Calu3 (cell line): ENCODE measurements around a stretch of chr5.

GRCh38 chr5:171412597-171413639 lies 6.5 kb upstream of the FGF18 start:
- PRO-cap = no peak

DNA sequence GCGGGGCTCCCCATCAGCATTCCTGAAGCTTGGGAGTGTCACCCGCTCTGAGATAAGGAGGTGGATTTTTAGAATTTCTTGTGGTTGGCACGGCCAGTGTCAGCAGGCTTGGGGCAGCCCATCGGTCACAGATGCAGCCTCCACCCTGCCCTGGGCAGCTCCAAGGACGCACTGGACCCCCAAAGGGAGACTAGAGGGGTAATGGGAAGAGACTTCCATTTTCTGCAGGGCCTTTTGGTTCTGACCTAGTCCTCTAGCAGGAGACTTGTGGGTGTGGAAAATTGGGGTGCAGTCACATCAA lies 5.4 kb downstream of the FGF18 start:
- PRO-cap = no peak

GRCh38 chr5:171625797-171626119 lies 159.9 kb upstream of the SMIM23 start:
- PRO-cap = no peak

GRCh38 chr5:172005330-172006140 lies 903 bp downstream of the FBXW11 start:
- PRO-cap = unidirectional peak, plus-strand start at chr5:172005958

DNA sequence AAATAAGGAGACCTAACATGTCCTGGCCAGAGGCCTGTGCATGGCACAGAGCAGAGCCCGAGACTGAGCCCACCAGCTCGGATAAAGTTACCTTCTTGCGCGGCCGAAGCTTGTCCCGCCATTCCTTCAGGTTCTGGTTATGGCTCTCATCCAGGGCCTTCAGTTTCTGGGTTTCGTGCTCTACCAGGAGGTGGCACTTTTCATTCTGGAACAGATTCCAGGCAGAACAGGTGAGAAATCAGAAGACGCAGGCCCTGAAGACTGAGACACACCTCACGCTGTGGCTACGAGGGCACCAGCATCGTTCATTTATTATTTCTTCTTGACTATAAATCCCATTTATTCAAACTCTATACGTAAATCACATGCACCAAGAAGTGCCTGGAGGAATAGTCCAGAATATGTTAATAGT lies 46.4 kb upstream of the FBXW11 start:
- PRO-cap = no peak

DNA sequence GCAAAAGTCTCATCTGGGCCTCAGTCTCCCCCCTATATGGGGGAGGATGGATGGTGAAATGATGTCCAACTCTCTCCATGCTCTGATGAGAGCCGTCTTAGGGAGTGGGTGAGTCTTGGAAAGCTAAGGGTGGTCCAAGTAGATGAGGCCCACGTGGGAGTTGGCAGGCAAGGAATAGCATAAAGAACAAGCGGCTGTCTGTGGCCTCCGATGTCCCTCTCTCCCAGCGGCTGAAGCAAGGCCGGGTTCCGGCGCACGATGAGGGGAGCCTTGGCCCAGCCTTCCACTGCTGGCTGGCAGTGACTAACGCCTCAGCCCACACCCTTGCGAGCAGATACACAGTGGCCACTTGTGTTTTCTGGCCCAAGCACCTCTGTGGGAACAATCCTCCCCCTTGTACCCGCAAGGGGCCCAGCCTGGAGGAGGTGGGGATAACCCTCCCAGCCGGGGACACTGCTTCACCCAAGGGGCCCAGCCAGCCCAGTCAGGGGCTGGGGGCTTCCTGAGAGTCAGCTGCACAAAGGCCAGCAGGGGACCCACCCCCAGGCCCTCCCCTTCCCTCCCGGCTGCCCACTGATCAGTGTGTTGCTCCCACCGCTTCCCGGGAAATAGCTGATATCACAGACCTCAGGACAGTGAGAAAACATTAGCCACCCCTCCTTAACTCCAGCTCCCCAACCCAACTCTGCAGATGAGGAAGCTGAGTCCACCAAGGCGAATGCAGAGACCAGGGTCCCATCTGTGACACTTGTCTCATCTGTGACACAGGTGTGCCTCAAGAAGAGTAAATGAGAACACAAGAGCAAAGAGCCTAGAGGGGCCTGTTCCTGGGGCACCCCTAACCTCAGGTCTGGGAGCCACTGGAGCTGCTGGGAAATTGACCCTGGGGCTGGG lies 23.2 kb downstream of the STK10 start:
- PRO-cap = no peak

- PRO-cap = no peak
Observed at GRCh38 chr5:172168160-172169345, 19.5 kb downstream of the STK10 start.

DNA sequence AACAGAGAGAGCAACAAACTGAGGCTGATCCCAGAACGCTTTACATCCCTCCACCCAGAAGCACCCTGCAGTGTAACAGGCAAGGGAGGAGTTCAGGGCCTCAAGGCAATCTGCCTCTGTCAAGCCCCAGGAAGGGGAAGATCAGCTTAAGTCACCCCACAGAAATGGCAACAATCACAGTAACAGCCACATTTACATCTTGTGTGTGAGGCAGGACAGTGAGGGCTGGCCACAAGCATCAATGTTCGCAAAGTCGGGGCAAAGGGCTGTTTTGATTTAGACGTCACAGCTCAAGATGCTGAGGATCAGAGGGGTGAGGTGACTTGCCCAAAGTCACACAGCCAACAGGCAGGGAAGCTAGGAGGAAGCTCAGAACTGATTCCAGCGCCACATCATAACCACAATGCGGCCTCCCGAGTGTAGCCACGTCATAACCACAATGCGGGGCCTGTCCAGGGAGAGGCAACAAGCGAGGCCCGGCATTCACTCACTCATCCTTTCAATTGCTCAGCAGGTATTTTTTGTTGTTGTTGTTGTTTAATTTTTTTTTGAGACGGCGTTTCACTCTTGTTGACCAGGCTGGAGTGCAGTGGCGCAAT lies 14.3 kb downstream of the STK10 start:
- PRO-cap = no peak

DNA sequence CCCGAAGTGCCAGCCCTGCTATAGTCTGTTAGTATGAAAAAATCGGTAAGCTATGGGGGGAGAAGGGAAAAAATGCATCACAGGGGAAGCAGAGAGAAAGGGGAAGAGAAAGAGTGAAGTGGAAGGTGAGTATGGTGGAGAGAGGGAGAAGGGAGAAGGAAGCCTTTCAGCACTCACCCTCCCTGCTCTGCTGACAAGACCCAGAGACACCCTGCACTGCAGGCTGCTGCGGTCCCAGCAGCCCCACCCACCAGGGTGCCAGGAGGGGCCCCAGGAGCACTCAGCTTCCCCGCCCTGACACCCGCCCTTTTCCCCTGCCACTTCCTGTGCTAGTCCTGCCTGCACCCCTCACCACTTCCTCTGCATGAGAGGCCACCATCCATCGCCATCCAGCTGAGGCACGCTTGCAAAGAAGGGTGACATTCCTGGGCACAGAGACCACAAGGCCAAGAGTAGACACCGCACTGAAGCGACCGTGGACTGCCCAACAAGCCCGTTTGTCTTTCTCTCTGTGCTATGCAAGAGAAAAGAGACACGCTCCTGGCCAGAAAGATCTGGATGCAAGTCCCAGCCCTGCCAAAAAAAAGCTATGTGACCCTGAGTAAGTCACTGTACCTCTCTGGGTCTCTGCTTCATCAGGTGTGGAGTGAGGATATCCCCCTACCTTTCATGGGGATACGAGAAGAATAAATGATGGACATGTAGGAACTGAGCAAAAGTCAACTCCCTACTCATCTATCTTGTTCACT lies 12.6 kb downstream of the STK10 start:
- PRO-cap = no peak

DNA sequence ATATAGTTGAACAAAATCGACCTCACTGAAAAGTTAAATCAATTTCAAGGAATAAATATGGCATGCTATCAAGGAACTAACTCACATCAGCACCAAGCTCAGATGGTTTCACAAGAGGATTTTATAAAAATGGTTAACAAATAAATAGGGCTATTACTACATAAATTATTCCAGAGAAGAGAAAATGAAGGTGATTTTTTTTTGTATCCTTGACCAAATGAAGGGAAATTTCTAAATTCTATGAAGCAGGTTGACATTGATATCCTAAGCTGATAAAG lies 20.3 kb upstream of the UBTD2 start:
- PRO-cap = no peak

DNA sequence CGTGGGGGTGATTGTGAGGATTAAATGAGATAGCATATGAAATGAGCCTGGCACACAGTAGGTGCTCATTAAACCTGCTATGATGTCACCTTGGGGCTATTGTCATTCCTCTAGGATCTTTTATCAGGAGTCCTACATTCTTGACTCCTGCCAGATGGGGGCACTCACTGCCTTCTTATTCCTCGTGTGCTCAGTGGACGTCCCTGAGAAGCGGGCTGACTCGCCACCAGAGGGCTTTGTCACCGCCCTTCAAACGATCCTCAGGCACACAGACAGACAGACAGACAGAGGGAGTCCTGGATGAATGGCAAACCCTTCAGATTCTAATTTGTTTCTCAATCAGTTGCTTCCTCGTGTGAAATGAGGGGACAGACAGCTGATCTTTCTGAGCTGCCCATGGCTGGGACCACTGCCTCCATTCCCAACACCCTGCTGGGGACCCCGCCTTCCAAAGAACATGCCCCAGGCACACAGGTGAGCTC lies 24.7 kb upstream of the SH3PXD2B start:
- PRO-cap = no peak

GRCh38 chr5:172486278-172486926 lies 32.1 kb upstream of the SH3PXD2B start:
- PRO-cap = no peak

- PRO-cap = no peak
Observed at GRCh38 chr5:172569880-172570771, 70.9 kb upstream of the NEURL1B start.

GRCh38 chr5:172583751-172584497 lies 57.1 kb upstream of the NEURL1B start:
- PRO-cap = no peak

- PRO-cap = no peak
Observed at GRCh38 chr5:172650425-172651048, 9.5 kb downstream of the NEURL1B start.

DNA sequence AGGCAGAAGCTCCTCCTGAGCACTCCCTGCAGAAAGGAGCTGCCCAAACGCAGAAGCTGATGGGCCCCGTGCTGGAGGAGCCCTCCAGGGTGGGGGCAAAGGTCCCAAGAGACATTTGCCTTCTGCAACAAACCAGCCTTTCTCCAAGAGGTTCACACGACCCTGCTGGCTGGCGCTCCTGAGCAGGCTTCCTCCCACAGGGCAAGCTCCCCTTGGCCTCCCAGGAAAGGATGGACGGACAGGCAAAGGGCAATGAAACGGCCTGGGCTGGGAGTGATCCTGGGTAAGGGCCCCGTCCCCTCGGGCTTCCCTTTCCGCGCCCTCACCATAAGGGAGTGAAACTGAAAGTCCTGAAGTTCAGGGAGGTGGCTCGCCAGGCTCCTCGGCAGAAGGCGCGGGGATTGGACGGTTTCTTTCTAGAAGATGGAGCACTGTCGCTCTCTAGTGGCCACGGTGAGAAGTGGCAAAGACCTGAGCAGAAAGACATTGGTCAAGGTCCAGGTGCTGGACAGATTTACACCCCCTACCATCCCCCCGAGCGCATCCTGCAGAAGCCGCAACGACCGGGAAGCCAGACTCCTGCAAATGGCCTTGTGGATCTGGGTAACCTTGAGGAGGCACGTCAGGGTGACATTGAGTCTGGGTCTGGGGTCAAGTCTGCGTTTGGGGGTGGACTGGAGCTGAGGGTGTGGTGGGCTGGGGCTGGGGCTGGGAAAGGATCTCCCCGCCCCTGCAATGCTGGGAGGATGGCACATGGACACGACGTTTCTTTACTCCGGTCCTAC lies 56.4 kb downstream of the NEURL1B start:
- PRO-cap = unidirectional peak, minus-strand start at position 337 of the sequence; unidirectional peak, minus-strand start at position 381 of the sequence

- PRO-cap = no peak
Observed at GRCh38 chr5:172746538-172747270, 24.3 kb downstream of the DUSP1 start.

DNA sequence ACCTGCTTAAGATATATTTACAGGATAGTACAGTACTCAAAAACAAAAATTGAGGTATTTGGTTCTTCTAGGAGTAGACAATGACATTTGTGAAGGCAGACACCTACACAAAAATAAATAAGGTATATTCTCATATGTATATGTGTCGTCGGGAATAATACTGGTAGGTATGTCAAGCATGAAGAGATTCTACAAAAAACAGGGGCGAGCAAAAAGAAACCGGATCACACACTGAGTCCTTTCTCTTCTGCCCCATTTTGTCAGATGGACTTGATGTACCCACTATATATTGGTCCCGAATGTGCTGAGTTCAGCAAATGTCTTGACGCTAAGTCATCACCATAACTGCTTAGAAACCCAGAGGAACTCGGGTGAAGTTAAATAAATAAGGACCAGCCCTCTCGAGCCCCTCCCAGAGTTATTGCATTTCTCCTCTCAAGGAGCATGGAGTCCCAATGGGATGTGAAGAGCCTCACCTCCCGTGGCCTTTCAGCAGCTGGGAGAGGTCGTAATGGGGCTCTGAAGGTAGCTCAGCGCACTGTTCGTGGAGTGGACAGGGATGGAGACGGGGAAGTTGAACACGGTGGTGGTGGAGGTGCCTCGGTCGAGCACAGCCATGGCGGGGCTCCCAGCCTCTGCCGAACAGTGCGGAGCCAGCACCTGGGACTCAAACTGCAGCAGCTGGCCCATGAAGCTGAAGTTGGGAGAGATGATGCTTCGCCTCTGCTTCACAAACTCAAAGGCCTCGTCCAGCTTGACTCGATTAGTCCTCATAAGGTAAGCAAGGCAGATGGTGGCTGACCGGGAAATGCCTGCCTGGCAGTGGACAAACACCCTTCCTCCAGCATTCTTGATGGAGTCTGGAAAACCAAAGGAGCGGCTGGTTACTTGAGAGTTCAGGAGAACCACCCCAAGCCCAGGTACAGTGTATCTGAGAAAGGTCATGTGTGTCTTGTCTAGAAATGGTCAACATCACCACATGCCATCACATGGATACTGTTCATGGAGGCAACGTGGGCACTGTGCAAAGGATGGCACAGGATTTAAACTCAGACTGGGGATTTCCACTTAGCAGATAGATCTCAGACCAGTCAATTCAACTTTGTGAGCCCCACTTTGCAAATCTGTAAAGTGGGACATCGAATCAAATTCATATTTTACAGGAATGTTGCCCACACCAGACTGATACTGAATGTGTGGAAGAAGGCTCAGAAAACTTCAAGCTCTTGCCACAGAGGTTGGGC lies 2.3 kb downstream of the DUSP1 start:
- PRO-cap = bidirectional peak, plus-strand start at position 990 of the sequence, minus-strand start at position 762 of the sequence

DNA sequence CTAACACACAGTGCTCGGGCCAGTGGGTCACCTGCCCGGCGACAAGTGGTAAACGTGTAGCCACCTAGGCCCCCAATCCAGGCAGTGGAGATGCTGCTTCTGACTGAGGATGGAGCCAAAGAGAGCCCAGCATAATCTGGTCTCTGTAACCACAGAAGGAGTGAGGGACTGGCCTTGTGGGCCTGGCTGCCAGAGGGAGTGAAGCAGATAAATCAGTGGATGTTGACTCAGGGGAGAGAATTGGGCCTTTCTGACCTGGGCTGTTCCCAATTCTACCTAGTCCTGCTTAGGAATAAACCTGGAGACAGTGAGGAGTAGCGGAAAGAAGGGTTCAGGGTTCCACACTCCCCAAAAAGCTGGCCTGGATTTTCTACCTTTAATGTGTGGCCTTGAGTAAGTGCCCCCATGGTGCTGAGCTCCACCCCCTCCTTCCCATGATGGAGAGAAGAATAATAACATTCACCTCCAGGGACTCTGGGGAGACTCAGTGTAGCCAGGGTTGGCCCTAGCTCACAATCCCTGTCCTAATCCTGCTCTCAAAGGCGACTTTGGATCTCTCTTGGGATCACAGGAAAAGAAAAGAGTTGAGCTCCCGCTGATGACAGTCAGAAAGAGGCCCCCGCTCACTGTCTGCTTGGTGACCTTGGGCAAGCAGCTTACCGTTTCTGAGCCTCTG lies 2.9 kb upstream of the DUSP1 start:
- PRO-cap = no peak

DNA sequence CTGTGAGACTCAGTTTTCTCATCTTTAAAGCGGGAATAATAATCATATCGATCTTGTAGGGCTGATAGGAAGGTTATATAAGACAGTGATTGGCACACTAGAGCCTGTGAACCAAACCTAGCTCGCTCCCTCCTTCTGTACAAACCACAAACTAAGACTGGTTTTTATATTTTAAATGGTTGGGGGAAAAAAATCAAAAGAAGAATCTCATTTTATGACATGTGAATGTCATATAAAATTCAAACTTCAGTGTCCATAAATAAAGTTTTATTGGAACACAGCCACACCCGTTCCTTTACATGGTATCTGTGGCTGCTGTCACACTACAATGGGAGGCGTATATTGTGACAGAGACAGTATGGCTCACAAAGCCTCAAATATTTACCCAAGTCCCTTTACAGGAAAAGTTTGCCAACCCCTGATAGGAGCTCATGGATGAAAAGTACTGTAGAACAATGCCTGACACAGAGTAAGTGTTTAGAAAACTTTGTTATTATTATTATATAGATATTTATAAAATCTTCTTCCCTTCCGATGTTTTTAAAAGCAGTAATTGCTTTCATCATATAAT lies 5.2 kb upstream of the DUSP1 start:
- PRO-cap = no peak